Cerebral cortex (tissue), 2 donors: ENCODE data around the gene MORC1.

DNA sequence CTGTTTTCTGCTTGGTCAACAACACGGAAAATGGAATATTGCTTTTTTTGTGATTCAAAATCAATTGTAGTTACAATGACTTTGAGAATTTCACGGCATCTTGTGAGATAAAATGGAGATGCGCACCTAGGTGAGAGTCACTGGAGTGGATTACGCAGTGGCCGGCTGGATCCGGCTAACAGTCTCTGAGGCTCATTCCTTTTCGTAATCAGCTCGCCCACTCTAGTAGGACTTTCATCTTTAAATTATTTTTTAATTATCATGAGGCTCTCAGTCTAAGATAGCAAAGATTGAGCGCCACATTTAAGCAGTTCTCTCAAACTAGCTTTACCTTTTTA is 54.9 kb downstream of the CCDC54 start:
- PRO-cap, 2 experiments = peak in 1 of 2 experiments; most common minus-strand start position 152 of the sequence (in 1)

GRCh38 chr3:107548974-107549980 is 26.5 kb downstream of the BBX start:
- PRO-cap, 2 experiments = no peak in any of the 2 experiments

DNA sequence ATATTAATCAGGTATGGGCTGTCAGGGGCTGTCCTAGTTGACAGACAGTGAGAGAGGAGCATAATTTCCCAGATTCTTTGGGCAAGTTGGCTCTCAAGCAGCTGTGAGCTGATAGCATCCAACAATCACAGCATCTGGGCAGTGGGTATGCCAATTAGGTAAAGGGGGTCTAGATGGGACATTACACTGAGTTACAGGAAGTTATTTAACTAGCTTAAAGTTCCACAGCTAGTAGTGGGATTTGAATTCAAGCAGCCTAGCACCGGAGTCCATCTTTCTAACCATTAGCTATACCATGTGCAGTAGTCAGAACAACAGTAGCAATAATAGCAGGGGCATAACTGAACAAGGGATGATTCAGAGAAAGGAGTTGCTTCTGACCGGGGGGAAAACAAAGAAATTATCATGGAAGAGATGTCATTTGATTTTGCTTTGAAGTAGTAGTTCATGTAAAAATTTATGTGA is 35.8 kb downstream of the BBX start:
- PRO-cap, 2 experiments = no peak in any of the 2 experiments

- PRO-cap, 2 experiments = peak in 1 of 2 experiments; most common plus-strand start chr3:107957461 (in 1); most common minus-strand start chr3:107957439 (in 1)
Measured at GRCh38 chr3:107956770-107957739, 133.8 kb downstream of the CD47 start.

- PRO-cap, 2 experiments = no peak in any of the 2 experiments
Measured at GRCh38 chr3:108040953-108041410, 49.8 kb downstream of the CD47 start.

DNA sequence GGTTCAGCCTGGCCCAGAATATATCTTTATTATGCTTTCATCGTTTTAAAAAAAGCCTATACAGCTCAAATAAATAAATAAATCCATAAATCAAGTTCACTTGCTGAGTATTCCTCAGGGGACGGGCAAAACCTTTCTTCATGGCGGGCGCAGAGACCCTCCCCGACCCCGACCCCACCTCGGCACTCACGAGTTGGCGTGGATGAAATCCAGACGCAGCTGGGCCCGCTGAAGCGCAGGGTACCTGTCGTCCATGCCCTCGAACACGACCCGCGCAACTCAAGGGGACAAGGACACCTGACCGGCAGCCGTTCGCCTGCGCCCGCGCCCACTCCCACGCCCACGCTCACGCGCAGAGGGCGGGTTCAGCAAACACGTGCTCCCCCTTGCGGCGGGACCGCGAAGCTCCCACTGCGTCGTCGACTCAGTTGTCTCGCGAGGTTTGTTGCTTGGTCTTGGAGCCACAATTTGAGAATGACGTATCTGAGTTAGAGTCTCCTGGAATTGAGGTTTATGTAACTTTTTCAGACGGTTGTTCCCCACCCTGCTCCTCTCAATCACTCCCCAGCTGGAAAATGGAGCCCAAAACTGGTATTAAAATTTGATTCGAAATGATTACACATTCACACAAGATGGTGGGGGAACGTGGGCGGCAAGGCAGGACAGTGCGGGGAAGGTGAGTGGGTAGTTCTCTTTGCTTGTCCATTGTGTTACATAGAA is at the start of gene MORC1:
TSS of gene MORC1 (minus strand) at position 330 of the 720 bp plus-strand sequence.
- PRO-cap, 2 experiments = no peak in any of the 2 experiments

DNA sequence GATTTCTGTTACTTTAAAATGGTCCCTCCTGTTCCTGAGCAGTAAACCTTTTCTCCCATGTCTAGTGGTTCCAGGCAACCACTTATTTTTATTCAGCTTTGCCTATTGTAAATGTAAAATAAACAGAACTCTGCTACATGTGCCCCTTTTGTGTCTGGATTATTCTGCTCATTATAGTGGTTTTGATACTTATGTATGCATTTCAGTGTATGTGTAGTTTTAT is 641.4 kb upstream of the DPPA4 start:
- PRO-cap, 2 experiments = no peak in any of the 2 experiments

GRCh38 chr3:110969576-110969938 is 102.1 kb upstream of the NECTIN3 start:
- PRO-cap, 2 experiments = no peak in any of the 2 experiments

DNA sequence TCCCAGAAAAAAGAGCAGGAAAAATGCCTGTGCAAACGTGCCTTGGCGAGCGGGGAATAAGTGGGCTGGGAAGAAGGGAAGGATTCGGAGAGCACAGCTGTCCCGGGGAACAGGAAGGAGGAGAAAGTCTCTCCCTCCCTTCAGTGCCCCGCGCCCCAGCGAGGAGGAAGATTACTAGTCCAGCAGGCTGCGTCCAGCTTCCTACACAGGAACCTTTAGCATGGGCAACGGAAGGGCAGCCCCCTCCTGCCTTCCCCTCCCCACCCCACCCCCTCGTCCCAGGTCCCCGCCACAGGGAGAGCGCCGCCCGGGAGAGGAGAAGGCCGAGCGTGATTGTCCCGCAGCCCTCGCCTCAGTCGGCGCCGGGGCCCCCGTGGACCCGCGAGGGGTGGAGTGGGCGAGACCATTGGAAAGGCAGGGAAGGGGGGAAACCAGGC is 569 bp upstream of the NECTIN3 start:
- PRO-cap, 2 experiments = peak in 2 of 2 experiments; most common plus-strand start position 143 of the sequence (in 1); most common minus-strand start position 358 of the sequence (in 2)

GRCh38 chr3:111072655-111073102 is 1.1 kb downstream of the NECTIN3 start:
- PRO-cap, 2 experiments = no peak in any of the 2 experiments

GRCh38 chr3:111592840-111593480 is 2.2 kb downstream of the ZBED2 start:
- PRO-cap, 2 experiments = no peak in any of the 2 experiments

DNA sequence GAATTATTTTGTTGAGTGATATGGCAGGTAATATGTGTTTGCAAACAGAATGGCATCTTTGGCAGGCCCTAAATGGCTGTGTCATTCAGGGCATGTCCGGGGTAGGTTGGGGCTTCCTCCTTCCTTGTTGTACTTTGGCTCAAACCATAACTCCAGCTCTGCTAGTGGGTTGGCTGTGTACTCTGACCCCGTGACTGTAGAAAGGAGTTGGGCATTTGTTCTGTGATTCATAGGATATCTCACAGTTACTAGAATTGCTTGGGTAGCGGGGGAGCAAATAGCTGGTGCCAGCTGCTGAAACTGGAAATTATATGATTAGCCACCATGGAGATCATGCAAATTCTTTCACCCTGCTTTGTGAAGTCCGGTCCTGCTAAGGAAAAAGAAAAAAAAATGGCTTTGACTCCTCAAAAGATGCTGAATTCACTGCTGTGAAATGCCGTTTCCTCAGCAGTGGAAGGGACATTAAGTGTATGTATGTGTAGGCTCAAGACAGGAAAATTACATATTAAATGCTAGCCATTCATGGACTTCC is 2.4 kb downstream of the PLCXD2 start:
- PRO-cap, 2 experiments = no peak in any of the 2 experiments

GRCh38 chr3:111712457-111712894 is 38.0 kb downstream of the PLCXD2 start:
- PRO-cap, 2 experiments = no peak in any of the 2 experiments

DNA sequence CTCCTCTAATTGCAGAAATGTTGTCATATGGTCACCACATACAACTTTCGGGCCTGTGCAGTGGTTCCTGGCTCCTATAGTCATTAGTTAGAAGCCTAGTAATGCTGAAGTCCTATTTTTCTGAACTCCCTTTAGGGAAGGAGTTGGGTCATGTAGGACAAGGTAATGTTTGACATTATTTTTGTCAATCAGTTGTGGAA is 59.2 kb downstream of the PLCXD2 start:
- PRO-cap, 2 experiments = no peak in any of the 2 experiments

DNA sequence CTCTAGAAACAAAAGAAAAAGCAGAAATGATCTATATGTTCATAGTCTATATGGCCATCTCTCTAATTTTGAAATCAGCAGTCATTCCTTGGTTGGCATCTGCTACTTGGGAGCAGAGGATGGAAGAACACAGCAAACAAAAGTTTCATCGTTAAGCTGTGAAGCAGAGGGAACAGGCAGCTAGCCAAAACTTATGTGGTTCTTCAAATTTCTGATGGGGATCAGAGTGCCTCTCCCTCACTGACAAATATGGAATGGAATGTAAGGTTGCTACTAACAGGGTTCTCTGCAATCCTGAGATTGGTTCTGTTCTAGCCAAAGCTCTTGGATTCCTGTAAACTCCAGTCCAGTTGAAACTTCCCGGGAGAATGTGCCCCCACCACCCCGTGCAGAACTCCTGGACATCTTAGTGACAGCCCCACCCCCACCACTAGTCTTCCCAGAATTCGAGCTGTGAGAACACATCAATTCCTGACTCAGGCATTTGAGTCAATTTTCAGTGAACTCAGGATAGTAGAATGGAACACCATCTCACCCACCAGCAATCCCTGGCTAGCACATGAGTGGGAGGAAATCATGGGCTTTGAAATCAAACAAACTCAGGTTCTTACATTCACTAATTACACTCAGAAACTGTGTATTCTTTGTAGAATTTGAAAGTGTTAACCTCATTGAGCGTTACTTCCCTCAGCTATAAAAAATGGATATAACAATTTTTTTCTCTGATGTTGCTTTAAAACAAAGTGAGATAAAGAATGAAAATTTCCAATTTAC is 55.8 kb upstream of the PHLDB2 start:
- PRO-cap, 2 experiments = no peak in any of the 2 experiments

DNA sequence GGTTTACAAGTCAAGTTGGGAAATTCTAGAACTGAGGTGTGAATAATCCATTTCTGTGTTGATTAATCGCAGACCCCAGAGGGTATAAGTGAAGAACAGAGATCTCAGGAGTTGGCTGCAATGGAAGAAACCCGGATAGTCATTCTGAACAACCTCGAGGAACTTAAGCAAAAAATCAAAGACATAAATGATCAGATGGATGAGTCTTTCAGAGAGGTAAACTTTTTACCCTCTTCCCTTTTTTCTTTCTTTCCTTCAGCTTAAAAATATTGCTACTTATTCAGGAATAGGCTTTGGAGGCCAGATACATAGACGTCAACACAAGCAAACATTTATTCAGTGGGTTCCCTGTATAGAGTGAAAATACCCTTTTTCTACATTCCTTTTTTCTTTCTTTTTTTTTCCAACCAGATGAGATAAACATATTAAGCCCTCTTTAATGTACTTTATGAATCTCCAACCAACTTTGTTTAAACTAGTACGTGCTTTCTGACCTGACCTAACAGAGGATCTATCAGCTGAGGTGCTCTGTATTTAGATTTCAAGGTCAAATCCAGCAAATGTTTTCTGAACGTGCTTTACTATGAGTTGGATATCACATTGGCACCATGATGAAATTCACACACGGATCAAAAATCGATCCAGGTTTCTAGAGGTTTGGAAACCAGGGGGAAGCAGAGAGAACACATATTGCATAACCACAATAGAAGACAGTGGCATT is 59.7 kb upstream of the ABHD10 start:
- PRO-cap, 2 experiments = no peak in any of the 2 experiments

DNA sequence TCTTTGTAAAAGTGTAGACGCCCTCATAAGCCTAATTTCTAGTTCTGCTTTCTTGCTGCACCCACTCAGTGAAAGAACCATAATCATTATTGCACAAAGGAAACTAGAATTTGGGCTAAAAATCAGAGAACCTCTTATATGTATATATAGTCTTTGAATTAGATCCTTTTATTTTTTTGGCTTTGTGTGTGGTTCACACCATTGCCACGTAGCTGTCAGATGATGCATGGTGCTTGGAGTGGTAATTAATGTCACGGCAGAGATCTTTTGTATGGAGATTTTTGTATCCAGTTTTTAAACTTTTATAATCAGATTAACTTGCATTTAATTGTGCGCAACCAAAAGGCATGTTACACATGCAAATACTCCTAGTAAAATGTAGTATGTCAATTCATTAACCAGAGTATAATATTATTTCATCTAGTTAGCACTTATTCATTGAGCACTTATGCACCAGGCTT is 825 bp downstream of the ABHD10 start:
- PRO-cap, 2 experiments = no peak in any of the 2 experiments

DNA sequence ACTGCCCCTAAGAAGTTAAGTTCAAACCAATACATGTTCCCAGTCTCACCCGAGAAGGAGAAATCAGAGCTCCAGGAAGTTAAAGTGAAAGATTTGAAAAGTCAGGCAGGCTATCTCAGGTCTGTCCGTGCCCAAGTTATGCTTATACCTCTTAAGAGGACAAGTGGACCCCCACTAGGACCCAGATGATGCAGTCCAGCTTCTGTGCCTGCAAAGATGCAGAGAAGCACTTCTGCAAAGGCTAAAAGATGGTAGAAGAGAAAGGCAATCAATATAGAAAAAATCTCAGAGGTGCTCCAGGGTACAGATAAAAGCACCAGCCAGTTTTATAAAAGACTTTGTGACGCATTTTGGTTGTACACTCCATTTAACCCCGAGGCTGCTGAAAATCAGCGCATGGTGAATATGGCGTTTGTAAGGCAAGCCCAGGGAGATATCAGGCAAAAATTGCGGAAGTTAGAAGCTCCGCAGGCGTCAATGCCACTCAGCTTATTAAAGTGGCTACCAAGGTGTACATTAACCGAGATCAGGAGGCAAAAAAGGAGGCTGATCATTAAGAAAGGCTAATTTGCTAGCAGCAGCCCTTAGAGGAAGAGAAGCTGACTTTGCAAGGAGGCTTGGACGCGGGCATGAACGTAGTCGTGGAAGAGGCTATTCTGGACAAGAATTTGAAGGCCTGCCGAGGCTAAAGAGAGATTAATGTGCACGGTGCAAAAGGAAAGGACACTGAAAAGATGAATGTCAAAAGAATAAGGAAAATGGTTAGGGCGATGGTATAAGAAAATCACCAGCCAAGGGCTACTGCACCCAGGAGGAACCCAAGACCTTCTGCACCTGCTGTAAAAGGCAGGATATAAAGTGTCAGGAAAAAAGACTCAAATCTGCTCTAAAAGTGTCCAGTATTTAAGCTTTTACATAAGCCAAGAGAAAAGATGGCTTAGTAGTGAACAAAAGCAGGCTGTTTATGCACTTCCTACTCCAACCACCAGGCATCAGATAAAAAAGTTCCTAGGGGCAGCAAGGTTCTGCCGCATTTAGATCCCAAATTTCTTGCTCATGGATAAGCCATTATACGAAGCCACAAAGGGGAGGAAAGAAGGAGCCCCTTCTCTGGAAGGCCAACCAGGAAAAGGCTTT is 10.2 kb upstream of the SLC9C1 start:
- PRO-cap, 2 experiments = no peak in any of the 2 experiments

DNA sequence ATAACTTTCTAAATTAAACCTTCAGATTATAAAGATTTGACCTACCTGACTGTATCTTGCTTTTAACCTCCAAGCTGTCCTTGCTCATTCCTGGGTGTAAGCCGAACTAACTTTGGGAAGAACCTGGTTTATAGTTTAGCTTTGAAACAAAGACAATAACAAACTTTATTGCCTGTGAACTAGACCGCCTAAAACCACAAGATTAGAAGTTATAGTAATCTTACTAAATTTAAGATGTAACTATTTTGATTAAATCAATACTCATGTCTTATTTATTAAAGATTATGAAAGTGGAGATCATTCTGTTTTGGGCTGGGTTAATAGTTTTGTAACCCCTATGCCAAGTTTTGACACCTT is 71.3 kb downstream of the CD200 start:
- PRO-cap, 2 experiments = no peak in any of the 2 experiments

- PRO-cap, 2 experiments = peak in 1 of 2 experiments; most common plus-strand start chr3:112561292 (in 1); most common minus-strand start chr3:112561216 (in 1)
Measured at GRCh38 chr3:112561057-112561809, 529 bp downstream of the ATG3 start.